Cardiac atrium fibroblast (primary cell): ENCODE measurements around the gene SOSTDC1.

GRCh38 chr7:9995764-9995985 is 944.3 kb downstream of the NDUFA4 start:
- RAMPAGE, long total RNA = no peak

DNA sequence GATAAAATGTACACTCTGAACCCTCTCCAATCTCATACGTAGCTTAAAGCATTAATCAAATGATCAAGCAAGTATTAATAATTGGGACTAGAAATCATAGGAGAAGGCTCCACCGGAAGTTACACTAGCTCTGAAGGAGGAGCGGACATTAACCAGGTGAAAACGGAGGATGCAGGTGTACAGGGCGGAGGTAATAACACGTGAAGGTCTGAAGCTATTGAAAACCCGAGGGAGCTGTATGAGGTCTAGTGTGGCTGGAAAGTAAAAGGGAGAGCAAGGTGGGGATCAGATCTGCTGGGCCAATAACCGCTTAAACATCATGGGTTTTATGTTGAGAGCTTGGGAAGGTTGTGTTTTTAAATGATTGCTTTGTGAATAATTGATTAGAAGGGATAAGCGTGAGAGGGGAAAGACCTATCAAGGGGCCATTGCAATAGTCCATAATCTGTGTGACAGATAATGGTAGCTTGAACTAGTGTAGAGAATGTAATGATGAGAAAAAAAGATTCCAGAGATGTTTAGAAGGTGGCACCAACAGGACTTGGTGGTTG is 1.1 kb upstream of the NDUFA4 start:
- RAMPAGE, long total RNA = no peak

DNA sequence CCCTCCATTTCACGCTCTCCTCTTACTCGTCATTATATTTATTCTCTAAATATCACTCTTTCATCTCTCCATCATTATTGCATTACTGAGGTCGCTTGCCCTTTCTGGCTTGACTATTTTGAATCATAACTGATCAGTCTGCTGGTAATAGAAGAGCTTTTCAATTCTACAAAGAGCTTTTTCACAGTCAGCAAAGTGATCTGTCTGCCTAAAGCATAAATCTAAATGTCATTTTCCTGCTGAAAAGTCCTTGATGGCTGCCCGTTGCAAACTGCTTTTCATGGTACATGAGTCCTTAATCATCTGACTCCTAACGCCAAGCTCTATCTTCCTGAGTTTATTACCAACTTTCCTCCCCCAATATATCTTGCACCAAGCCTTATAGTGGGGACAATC is 39.9 kb downstream of the THSD7A start:
- RAMPAGE, long total RNA = no peak

DNA sequence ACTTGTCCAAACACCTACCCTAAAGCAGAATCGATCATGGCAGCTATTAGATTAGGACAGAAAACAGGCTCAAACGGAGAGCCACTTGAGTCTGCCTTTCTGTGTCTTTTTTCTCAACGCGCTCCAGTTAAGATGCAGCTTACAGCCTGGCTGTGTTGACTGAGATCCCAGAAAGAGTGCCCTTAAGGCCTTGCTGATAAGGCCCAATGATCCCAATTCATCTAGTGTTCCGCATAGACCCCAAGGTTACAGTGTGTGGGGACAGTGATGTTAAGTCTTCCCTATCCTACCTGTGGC is 963 bp downstream of the TMEM106B start:
- RAMPAGE, long total RNA = no peak

DNA sequence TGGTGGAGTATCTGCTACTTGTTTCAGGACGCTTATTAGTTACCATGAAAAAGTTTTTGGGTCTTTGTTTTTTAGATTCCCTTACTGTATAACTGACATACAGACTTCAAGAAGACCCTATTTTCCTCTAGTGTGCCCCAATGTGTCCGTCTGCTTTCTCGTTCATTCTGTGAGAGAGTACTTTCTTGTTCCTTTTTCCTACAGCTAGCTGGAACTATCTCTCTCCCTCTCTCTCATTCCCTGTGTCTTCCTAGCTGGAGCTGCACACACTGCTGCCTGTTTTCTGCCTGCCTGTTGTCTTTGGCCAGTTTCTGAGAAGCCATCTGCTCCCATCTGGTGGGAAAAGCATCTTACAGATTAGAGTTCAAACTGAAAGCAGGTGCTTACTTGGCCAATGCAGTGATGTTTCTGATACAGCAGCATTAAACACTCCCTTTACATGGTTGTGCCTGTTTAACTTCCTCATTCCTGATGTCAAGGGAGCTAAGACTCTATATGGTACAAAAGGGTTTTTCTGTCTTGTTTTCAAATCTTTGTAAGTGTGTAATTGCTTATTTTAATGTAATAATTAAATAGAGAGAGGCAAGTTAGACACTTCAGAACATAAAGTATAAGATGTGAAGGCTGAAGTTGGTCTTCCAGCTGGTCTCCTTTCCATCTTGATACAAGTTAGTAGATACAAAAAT is 49.2 kb upstream of the ARL4A start:
- RAMPAGE, long total RNA = no peak

DNA sequence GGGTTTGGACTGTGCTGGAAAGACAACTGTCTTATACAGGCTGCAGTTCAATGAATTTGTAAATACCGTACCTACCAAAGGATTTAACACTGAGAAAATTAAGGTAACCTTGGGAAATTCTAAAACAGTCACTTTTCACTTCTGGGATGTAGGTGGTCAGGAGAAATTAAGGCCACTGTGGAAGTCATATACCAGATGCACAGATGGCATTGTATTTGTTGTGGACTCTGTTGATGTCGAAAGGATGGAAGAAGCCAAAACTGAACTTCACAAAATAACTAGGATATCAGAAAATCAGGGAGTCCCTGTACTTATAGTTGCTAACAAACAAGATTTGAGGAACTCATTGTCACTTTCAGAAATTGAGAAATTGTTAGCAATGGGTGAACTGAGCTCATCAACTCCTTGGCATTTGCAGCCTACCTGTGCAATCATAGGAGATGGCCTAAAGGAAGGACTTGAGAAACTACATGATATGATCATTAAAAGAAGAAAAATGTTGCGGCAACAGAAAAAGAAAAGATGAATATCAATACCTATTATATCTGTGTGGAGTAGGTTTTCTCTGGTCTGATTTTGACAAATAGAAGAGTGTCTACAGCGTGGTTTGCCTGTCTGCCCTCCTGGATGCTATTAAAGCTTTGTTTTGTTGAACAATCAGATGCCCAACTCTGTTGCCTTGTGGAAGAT is 1.0 kb downstream of the ARL4A start:
- RAMPAGE, long total RNA = no peak

GRCh38 chr7:12839634-12840165 is 152.3 kb downstream of the ARL4A start:
- RAMPAGE, long total RNA = no peak

GRCh38 chr7:13990027-13990260 is 478 bp upstream of the ETV1 start:
- RAMPAGE, long total RNA = no peak

GRCh38 chr7:13990261-13991008 is 969 bp upstream of the ETV1 start:
- RAMPAGE, long total RNA = no peak

- RAMPAGE, long total RNA = no peak
These were observed 18.6 kb downstream of the MEOX2 start for GRCh38 chr7:15667859-15668323.

GRCh38 chr7:15687632-15688775 is 1.5 kb upstream of the MEOX2 start:
- RAMPAGE, long total RNA = no peak

- RAMPAGE, long total RNA = no peak
These were observed 354.3 kb downstream of the CRPPA start for GRCh38 chr7:16066945-16067489.

DNA sequence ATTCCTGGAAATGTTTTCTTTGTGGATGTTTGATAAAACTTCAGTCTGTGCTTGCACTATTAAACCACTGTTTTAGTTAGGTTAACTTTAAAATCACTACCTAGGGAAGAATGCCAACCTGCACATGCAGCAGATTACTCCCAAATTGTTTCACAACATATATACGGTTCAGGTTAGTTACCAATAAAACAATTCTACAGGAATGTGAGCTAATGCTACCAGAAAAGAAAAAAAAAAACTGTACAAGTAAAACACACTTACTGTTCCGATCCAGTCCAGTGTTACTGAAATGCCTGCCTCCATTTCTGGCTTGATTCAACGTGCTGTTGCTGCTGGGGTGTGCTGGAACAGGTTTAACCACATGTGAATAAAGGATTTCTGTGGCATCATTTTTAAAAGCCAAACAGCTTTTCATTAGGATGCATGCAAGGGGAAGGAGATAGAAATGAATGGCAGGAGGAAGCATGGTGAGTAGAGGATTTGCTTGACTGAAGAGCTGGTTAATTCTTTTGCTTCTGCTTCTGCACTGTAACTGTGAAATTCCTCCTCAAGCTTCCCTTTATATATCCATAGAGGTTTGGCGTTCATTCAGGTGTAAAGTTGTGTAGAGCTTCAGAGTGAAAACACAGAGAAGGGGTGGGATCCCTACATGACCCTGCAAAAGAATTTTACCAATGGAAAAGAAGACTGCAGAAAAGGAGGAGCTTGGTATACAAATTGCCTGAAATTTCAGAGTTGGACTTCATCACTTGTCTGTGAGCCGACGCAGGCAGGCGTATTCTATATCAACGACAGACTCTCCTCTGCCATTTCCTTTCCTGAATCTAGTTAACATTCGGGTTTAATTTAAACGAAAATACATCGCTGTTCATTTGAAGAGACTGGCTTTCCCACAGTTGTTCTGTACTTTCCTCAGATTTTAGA is at the start of gene SOSTDC1:
SOSTDC1 (minus strand) TSS at position 536 of the 924 bp plus-strand sequence.
- RAMPAGE, long total RNA = no peak

- RAMPAGE, long total RNA = no peak
These were observed 13.4 kb upstream of the TSPAN13 start for GRCh38 chr7:16740107-16740584.

DNA sequence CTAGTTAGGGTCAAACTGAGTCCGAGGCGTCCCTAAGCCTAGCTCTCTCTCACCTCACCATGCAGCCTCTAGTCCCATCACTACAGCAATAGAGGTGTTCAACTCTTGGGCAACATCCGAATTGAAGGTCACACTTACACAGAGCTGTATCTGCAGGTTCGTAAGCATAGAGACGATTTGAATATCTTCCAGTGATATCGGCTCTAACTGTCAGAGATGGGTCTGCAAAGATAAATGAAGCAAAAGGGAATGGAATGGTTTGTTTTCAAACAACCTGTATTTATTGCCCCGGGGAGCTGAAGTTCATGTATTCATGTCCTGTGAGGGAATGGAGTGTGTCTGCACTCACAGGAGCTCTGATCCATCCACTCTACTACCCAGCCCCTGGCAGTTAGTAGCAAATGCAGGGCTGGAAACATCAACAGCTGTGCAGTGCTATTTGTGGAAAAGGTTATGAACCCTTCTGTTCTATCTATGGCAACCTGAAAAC is 10.0 kb downstream of the AGR2 start:
- RAMPAGE, long total RNA = no peak

DNA sequence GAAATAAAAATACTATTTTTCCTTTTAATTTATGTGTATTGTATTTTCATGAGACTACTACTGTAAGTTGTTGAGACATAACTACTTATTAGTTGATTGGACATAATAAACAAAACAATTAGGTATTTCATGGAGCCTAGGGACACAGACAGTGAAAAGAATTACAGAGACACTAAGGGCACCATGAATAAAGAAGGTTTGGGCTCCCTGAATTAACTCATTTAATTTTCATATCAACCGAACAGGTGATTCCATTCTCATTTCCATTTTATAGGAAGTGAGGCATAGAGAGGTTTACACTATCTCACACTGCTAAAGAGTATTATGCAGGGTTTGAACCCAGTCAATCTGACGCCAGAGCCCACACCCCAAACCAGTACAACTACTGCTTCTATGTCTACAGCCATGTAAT is 173.4 kb upstream of the AHR start:
- RAMPAGE, long total RNA = no peak

GRCh38 chr7:17299780-17300123 is 1.3 kb downstream of the AHR start:
- RAMPAGE, long total RNA = no peak

DNA sequence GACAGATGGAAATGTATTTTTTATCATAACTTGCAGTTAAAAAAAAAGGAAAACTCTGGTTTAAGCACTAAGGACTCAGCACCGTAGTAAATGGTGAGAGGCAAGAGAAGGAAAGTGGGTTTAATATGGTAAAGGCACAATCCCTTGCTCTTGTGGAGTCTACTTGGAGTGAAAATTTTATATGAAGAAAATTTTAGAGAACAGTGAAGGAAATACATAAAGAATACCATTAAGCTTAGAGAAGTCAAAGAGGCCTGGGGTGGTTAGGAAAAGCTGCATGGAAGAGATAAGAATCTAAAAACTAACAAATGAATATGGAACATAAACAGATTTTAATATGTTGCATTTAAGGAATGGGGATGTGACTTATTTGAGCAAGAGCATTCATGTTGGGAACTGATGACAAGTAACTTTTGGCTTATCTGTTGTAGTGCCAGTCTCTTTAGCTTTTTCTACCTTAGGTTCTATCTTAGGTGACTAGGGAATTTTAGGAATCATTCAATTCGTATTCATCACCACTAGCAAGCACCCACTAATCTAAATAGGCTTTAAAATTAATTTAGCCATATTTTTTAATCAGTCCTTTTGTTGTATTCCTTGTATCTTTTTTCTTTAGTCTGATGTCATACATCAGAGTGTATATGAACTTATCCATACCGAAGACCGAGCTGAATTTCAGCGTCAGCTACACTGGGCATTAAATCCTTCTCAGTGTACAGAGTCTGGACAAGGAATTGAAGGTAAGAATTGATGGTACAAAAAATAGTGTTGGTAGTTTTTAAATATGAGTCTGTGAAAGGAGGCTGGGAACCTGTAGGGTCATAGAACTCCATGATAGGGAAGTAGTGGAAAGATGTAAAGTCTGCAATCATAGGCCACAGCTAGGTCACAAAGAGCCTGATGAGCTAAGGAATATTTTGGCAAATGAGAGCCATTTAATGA is 31.2 kb downstream of the AHR start:
- RAMPAGE, long total RNA = no peak

- RAMPAGE, long total RNA = no peak
These were observed 71.2 kb downstream of the AHR start for GRCh38 chr7:17369670-17370121.

DNA sequence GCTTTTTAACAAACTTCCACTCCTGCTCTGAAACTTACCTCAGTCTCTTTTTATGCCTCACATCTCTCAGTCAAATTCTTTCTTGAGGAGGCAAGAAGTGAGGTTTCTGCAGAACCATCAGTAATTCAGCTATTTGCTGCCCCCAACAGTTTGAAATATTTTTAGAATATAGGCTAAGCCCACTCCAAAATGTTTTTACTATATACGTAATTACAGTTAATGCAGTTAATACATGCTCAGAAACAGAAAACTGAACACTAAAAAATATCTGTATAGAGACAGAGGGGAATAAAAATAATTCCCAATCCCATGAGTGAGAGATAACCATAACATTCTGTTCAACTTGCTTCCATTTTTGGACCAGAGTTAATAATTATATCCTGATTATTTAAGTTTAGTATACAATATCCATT is 78.4 kb downstream of the SNX13 start:
- RAMPAGE, long total RNA = no peak